Psoas muscle (tissue), 2 donors: Measurements from ENCODE around the genes TBX21 and SKAP1.

DNA sequence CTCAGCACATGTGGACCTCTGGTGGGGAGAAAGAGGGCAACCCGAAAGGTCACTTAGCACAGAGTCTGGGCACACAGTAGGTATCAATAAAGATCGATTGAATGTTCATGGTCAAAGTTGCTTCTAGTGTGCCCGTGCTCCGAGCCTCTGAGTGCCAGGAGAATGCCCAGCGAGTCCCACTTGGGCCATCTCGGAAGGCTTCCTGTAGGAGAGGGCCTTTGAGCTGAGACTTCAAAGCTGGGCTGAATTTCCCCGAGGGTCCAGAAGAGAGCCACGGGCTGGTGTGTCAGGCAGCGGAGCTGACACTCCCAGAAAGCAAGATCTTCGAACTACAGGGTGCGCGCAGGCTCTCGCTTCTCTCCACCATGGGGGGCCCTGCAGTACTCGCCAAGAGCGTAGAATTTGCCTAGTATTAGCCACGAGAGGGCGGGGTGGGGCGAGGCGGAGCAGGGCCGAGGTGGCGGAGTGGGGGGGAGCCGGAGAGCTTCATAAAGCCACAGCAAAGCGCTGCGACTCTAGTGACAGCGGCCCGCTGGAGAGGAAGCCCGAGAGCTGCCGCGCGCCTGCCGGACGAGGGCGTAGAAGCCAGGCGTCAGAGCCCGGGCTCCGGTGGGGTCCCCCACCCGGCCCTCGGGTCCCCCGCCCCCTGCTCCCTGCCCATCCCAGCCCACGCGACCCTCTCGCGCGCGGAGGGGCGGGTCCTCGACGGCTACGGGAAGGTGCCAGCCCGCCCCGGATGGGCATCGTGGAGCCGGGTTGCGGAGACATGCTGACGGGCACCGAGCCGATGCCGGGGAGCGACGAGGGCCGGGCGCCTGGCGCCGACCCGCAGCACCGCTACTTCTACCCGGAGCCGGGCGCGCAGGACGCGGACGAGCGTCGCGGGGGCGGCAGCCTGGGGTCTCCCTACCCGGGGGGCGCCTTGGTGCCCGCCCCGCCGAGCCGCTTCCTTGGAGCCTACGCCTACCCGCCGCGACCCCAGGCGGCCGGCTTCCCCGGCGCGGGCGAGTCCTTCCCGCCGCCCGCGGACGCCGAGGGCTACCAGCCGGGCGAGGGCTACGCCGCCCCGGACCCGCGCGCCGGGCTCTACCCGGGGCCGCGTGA, at the start of gene TBX21:
Gene TBX21, plus strand, starts transcription at position 518 of the 1,104 bp plus-strand sequence.
- PRO-cap, 2 experiments, result peak in 2 of 2 experiments; most common plus-strand start position 518 of the sequence (in 2)

DNA sequence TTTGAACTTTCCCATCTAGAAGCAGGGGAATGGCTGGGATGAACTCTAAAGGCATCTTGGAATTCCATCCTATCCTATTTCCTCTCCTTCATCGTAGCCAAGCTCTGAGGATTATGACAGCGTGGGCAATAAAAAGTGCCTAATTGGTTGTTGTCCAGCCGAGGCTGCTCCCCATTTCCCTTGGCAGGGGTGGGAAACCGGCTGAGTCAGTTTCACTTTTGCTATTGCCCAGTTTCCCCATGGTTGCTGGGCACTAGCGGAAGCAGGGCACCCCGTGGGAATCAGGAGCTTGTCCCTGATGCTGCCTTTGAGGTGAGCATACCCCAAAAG, 13.8 kb upstream of the SP2 start:
- PRO-cap, 2 experiments, result no peak in any of the 2 experiments

DNA sequence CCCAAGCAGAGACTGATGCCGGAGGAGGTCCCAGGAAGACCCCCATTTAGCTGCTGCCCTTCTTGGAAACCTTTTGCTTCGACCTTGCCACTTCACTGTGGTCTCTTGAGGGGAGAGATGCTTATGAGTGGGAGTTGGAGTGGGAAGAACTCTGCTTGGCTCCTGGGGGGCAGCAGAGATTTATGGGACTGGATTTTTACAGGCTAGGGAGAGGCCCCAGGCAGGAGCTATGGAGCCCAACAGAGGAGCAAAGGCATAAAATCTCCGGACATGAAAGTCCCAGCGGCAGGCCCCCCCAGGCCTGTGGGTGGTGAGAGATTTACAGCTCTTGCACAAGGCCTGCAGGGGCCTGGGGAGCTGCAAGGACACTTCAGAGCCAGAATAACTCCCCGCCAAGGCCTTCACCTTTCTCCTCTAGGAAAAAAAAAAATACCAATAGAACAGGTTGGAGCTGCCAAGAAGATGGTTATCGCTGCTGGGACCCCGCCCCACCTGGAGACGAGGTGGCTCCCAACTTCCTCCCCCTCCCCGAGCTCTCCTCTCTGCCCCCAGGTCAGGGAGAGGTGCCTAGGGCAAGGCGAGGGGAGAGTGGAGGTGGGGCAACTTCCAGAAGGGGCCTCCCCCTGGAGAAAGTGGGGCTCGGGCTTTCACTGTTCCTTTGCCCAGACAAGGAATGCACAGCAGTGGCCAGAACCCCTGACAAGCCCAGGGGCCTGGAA, 11.9 kb upstream of the SP2 start:
- PRO-cap, 2 experiments, result no peak in any of the 2 experiments

DNA sequence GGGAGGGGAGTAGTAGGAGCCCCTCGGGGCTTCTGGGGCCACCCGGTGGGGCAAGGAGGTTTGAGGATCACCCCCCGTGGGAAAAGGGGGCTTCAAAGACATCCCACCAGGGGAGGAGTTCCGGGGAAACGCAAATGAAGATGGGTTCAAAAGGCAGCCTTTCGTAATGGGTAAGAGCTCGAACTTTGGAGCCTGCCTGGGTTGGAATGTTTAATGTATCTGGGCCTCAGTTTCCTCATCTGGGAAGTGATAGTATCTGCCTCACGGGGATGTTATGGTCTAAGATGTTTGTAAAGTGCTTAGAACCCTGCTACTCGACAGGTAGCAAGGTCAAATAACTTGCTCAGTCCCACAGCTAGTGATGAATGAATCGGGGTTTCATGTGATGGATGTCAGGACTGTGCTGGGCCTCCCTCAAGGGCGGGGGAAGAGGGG, 528 bp downstream of the PNPO start:
- PRO-cap, 2 experiments, result no peak in any of the 2 experiments

DNA sequence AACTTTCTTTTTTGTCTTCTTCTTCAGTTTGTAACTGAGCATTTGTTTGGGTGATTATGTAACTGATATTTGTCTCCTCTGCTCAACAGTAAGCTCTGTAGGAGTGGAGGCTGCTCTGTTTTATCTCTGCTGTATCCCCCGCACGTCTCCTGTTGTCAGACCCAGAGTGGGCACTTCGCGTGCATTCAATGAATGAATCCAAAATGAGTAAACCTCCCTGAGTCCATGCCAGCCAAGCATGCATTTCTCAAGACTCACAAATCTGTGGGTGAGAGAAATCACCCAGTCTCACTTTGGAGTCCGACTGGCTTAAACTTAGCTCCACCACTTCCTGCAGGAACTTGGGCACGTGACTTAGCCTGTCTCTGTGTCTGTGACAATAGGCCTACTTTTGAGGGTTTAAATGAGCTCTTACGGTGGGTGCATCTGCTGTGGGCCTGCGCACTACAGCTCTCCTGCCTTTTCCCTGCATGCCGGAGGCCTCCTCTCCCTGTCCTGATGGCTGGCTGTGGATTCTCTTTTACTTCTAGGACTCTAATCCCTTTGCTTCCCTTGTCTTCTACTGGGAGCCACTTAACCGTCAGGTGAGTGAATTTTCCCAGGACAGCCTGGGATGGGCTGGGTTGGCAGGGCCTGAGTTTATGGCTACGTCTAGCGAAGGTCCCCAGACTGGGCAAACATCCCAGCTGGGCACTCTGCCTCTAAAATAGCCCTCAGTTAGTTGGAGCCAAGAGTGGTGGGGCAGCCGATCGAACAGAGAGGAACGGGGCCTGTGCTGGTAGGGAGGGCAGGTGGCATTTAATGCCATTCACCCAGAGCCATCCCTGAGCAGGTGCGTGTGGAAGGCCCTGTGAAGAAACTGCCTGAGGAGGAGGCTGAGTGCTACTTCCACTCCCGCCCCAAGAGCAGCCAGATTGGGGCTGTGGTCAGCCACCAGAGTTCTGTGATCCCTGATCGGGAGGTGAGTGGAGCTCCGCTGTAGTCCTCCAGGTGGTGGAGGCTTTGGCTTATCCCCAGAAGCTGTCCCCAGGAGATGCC, 4.0 kb downstream of the PNPO start:
- PRO-cap, 2 experiments, result no peak in any of the 2 experiments

- PRO-cap, 2 experiments, result no peak in any of the 2 experiments
These were observed 7.3 kb downstream of the PRR15L start for GRCh38 chr17:47950247-47950902.

DNA sequence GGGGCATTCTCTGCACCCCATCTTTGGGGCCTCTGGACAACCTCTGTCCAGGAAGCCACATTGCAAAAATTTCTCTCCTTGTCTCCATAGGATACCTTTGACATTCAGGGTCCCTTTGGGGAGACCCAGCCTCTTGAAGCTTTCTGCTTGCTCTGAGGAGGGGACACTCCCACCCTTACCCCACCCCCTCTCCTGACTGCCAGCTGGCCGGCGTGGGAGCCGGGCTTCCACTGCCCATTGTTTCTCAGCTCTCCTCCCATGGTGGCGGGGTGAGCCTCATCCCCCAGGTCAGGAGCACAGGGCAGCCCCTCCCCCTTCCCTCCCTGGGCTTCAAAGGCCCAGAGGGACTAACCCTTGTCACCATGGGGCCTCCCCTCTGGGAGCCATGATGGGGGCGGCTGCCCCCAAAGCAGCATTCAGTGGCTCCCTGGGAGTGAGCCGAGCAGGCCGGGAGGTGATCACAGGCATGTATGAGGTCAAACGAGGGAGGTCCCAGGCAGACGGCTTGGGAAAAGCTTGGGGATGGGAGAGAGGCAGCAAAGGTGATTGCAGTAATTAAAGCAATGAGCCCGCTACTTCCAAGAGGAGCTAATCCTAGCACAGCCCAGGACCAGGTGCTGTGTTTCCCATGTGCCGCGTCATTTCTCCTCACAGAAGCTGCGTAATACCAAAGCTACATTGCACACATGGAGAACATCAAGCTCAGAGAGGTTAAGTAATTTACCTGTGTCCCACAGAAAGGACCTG, 24.3 kb downstream of the CDK5RAP3 start:
- PRO-cap, 2 experiments, result no peak in any of the 2 experiments

DNA sequence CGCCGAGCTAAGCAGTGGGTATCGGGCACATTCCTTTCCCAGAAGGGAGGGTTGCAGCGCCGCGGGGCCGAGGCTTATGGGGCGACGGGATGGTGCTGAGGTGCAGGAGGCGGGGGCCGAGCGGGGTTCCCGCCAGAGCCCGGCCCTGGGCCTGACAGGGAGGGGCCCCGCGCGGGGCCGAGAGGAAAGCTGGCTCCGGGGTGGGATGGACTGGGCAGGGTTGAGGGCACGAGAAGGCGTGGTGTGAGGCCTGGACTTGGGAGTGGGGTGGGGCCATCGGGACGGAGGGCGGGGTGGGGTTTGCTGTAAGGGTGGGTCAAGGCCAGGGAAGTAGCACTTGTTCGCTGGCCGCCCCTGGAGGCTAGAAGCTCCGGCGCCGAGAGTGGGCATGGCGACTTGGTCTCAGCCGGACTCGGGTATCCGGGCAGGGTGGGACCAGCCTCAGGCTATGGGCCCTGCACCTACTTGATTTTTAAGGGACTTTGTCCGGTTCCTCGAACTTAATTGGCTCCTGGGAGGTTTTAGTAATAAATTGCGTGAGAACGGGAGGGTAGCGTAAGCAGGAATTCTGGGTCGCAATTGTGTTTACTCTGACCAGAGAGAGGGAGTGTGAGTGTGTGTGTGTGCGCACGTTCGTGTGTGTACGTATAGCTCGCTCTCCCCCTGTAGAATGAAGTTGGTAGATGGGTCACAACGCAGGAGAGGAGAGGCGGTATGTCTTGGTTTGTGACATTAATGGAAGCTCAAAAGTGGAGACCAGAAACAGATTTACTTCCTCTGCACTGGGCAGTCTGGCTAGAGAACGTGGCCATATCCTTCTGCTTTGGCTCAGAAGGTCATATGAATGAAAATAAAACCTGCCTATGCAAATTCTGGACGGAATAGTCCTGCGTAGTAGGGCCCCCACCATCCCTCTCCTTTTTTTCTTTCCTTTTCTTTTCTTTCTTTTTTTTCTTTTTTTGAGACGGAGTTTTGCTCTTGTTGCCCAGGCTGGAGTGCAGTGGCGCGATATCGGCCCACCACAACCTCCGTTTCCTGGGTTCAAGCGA, 614 bp downstream of the NFE2L1 start:
- PRO-cap, 2 experiments, result peak in 2 of 2 experiments; most common plus-strand start position 336 of the sequence (in 2); most common minus-strand start position 153 of the sequence (in 2)

DNA sequence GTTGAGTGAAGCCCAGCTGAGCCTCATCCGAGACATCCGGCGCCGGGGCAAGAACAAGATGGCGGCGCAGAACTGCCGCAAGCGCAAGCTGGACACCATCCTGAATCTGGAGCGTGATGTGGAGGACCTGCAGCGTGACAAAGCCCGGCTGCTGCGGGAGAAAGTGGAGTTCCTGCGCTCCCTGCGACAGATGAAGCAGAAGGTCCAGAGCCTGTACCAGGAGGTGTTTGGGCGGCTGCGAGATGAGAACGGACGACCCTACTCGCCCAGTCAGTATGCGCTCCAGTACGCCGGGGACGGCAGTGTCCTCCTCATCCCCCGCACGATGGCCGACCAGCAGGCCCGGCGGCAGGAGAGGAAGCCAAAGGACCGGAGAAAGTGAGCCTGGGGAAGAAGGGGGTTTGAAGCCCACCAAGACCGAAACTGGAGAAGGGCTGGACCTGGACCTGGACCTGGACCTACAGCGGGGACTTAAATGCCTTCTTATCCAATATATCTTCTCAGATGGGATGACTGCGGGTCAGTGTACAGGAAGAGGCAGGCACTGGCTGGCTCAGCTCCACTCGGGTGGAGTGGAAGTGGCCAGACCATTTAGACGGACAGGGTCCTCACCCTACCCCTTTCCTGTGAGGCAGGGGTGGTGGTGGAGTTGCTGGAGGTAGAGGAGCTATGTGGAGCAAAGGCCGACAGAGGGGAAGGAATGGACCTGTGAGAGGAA, 11.3 kb downstream of the NFE2L1 start:
- PRO-cap, 2 experiments, result no peak in any of the 2 experiments

GRCh38 chr17:48103170-48103414, 1.8 kb upstream of the CBX1 start:
- PRO-cap, 2 experiments, result no peak in any of the 2 experiments

DNA sequence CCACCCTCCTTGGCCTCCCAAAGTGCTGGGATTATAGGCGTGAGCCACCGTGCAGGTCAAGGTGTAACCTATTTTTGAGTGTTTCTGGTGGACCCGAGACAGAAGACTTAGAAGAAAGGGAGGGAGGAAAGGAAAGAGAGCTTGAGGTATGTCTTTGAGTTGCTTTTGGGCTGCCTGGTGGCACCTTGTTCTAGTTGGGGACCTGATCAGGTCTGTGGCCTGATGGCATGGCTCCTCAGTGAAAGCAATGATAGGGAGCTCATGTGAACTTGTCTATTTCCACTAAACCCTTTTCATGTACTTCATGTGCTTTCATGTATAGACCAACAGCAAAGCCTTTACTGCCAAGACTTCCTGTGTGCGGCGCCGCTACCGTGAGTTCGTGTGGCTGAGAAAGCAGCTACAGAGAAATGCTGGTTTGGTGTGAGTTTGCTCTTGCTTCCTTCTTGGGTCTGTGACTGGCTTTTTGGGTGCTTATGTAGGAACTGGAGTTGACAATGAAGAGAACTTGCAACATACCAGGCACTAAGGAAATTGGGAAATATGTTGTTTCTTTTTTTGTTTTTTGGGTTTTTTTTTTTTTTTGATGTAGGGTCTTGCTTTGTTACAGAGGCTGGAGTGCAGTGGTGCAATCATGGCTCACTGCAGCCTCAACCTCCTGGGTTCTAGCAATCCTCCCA, 5.6 kb downstream of the SNX11 start:
- PRO-cap, 2 experiments, result no peak in any of the 2 experiments

- PRO-cap, 2 experiments, result no peak in any of the 2 experiments
These were observed 54.7 kb downstream of the SNX11 start for GRCh38 chr17:48162201-48162748.

GRCh38 chr17:48429852-48430417, at the start of gene SKAP1:
TSS of gene SKAP1 (minus strand) at chr17:48430214.
- PRO-cap, 2 experiments, result no peak in any of the 2 experiments

- PRO-cap, 2 experiments, result no peak in any of the 2 experiments
These were observed 14.2 kb upstream of the HOXB2 start for GRCh38 chr17:48558900-48559622.

- PRO-cap, 2 experiments, result no peak in any of the 2 experiments
These were observed 1.6 kb downstream of the HOXB4 start for GRCh38 chr17:48576384-48577207.

- PRO-cap, 2 experiments, result no peak in any of the 2 experiments
These were observed 639 bp upstream of the HOXB5 start for GRCh38 chr17:48594238-48594597.

DNA sequence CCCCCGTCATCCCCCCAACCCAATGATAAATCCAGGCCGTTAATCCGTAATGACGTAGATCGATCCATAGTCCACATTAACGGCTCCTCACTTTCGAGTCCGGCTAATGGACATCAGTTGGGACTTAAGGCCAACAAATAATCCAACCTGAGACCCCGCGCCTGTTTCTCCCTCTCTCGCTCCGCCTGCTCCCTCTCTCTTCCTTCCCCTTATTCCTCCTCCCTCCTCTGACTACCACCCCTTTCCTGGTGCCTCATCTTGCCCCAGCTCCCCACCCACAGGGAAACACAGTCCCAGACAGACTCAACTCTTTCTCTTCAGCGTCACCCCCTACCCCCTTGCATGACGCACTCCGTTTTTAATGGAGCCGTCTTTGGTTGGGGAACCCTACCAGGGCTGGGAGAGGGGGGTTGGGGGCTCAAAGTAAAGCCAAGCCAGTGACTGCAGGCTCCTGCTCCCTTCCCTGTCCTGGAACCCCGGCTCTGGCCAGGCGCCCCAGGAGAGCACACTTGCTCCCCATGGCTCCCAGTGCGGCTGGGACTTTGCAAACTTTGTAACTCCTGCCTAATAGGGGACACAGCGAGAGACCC, 3.5 kb upstream of the HOXB5 start:
- PRO-cap, 2 experiments, result no peak in any of the 2 experiments

GRCh38 chr17:48612849-48614002, 1.9 kb downstream of the HOXB8 start:
- PRO-cap, 2 experiments, result no peak in any of the 2 experiments

DNA sequence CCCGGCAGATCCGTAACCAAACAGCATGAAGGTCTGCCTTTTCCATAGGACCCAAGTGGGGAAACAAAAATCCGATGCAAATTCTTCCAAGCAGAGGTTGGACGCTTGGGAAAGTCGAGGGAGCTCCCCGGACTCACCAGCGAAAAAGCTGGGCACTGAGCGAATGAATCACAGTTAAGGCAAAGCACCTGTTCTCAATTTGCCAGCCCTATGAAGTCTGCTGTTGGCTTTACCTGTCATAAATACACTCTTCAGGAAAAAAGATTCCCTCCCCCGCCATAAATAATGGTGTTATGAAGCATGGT, 2.1 kb upstream of the HOXB9 start:
- PRO-cap, 2 experiments, result no peak in any of the 2 experiments

DNA sequence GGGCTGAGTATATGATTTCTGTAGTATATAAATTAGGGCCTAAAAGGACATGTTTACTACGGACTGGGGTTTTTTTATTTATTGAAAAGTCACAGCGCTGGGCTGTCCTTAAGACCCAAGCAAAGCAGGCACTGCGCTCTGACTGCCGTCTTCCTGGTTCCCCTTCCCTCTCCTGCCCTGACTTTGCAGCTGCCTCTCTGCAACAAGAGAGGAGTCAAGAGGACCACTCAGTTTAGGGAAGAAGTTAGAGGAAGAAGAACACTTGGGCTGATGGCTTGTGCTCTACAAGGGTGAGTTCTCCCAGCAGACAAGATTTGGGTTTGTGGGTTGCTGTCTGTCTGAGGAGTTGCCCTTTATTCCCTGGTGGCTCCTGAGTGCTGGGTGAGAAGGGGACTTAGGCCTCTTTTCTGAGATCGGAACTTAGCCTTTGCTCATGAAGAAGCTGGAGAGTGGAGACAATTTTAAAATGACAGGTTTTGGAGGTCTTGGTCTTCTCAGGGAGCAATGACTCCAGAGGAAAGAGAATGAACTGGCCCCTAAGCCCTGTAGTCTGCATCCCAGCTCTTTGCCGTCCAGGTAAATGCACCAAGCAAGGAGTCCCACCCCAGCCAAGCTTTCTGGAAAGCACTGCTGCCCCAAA, 2.5 kb upstream of the HOXB9 start:
- PRO-cap, 2 experiments, result no peak in any of the 2 experiments